Iris pigment epithelial cell (primary cell): ENCODE results near the genes KRT28, KRT10, KRTAP4-9, KRTAP4-3, KRTAP9-1 and KRT33B.

DNA sequence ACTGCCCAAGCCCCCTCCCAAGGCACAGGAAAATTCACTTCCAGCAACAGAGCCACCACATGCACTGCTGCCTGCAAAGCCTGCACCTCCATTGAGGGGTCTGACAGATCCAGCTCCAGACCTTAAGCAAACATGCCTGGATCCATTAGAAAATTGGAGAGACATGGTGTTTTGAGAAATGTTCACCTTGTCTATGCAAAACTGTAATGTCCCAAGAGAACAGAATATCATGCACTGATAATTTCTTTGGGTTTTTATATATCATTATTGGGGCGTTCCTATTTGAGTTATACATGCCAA, at the start of gene KRT28:
Gene KRT28 (minus strand): TSS at position 231 of the 300 bp plus-strand sequence.
- RRBS = no CpG with 5 or more reads among the region's 1 CpG

GRCh38 chr17:40821887-40822983, at the start of gene KRT10:
Gene KRT10 (minus strand): TSS chr17:40822614.
- RRBS = no CpG with 5 or more reads among the region's 12 CpGs

- RRBS = no CpG with 5 or more reads among the region's 10 CpGs
Measured at GRCh38 chr17:40901750-40903050, 17.2 kb upstream of the KRT20 start.

DNA sequence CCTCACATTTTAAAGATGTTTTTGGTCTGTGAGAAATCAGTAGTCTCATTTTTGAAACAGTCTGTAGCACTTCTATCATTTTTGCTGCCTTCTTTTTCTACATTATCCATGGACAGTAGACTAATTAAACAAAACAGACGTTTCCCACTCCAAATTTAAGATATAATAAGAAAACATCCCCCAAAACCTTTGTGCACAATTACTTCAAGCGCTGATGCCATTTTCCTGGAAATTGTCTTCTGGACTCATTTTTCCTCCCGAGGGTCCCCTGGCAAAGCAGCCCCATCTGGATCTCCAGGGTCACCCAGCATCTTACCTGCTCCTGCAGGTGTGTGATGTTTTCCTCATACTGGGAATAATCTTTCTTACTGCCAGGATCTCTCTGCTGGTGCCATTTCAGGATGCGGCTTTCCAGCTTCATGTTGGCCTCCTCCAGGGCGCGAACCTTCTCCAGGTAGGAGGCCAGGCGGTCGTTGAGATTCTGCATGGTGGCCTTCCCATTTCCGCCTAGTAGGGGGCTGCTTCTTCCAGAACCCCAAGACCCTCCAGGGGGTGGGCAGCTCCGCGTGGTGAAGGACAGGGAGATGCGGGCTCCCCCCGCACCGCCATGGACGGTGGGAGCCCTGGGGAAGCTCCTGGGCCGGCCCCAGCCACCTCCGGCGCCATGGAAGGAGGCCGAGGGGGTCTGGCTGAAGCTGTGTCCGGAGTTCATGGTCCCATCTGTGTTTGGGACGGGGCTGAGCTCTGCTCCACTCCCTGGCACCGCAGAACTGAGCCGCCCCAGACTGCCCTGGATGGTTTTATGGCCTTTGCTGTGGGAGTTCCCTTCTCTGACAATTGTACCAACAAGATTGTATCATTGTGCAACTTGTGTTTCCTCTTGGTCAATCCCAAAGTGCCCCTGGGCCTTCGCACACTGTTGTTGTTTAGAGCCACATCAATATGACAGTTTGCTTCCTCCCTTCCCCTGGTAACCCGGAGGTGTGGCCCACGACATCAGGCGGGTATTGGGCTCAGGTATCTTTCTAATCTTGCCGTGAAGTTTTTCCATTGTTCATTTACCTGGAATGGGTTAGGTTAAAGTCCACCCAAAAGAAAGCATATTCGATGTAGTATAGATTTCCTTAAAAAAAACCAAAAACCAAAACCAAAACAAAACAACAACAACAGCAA, 1.2 kb downstream of the KRT23 start:
- RRBS = 90% methylated on average over 4 of the region's 29 CpGs

- RRBS = no CpG with 5 or more reads among the region's 5 CpGs
Measured at GRCh38 chr17:41105142-41105461, at the start of gene KRTAP4-9. Gene KRTAP4-9 (plus strand): TSS chr17:41105389.

- RRBS = no CpG with 5 or more reads among the region's 5 CpGs
Measured at GRCh38 chr17:41167941-41168307, at the start of gene KRTAP4-3. Gene KRTAP4-3 (minus strand): TSS chr17:41168221.

DNA sequence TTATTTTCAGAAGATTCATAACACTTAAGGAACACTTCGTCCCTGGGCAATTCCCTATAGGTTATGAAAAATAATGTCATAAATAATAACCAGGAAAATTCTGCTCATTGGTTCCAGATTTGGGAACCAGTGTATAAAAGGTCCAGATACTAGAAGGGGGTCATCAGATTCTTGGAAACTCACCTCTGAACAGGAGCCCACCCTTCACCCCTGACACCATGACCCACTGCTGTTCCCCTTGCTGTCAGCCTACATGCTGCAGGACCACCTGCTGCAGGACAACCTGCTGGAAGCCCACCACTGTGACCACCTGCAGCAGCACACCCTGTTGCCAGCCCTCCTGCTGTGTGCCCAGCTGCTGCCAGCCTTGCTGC, at the start of gene KRTAP9-1:
Gene KRTAP9-1 (plus strand): TSS at position 219 of the 374 bp plus-strand sequence.
- RRBS = no CpG with 5 or more reads among the region's 1 CpG

DNA sequence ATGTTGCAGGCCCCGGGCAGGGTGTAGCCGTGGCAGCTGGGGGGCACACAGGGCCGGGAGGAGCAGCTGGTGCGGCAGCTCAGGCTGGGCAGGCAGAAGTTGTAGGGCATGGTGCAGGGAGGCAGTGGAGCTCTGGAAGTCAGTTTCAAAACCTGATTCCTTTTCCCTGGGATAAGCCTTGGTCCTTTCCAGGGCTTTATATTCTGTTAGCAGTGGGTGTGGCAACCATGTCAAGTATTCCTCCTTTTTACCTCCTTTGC, at the start of gene KRT33B:
Gene KRT33B (minus strand): TSS at position 173 of the 260 bp plus-strand sequence.
- RRBS = no CpG with 5 or more reads among the region's 4 CpGs

DNA sequence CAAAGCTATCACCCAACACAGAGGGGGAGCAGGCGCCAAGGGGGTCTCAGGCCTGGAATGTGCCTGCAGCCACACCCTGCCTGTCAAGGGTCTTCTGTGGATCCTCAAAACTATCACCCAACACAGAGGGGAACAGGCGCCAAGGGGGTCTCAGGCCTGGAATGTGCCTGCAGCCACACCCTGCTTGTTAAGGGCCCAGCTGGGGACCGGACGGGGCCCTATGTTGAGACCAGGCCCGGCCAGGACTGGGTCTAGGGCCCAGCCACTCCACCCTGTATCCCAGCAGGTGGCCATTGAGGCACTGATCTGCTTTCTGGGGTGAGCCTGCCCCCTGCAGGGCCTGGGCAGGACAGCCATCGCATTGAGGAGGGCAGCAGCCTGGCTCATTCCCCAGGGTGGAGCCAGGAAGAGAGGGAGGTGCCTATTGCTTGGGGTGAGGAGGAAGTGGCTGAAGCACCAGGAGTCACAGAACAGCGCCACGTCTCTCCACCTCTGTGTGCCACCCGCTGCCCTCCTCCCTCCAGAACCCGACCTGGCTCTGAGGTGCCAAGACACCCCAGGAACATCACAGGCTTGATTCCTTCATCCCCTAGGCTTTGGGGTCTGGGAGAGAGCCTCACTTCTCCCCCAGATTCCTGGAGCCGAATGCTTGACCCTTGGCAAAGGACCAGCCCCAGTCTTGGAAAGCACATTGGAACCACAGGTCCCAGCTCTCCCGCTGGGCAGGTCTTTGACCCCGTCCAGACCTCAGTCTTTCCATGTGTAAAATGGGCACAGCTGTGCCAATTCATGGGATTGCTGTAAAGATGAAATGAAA, 7.1 kb upstream of the KRT36 start:
- RRBS = no CpG with 5 or more reads among the region's 13 CpGs

- RRBS = no CpG with 5 or more reads among the region's 6 CpGs
Measured at GRCh38 chr17:41498086-41498637, 7.2 kb downstream of the KRT13 start.

- RRBS = no CpG with 5 or more reads among the region's 6 CpGs
Measured at GRCh38 chr17:41540280-41540727, 12.2 kb upstream of the KRT19 start.

- RRBS = no CpG with 5 or more reads among the region's 11 CpGs
Measured at GRCh38 chr17:41547235-41547860, 19.2 kb upstream of the KRT19 start.

GRCh38 chr17:41582146-41582807, 4.4 kb downstream of the KRT14 start:
- RRBS = no CpG with 5 or more reads among the region's 10 CpGs

DNA sequence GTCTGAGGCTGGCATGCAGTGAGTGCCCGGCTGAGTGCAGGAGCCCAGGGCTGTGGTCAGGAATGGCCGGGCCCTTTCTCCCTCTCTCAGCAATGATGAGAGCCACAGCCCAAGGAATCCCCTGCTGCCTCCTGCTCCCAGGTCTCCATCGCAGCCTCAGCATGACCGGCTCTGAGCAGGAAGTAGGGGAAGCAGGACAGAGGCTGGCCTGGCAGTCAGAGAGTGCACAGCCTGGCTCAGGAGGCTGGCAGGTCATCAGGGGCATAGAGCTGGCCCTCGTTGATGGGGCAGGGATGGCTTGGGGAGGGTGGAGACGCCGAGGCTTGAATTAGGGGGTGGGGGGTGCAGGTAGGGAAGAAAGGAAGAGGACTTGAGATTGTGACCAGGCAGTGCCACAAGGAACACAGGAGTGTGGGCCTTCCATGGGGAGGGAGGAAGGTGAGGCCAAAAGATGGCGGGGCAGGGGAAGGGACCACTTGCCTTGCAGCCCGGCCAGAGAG, 32.0 kb upstream of the KRT17 start:
- RRBS = 80% methylated on average over 1 of the region's 9 CpGs

DNA sequence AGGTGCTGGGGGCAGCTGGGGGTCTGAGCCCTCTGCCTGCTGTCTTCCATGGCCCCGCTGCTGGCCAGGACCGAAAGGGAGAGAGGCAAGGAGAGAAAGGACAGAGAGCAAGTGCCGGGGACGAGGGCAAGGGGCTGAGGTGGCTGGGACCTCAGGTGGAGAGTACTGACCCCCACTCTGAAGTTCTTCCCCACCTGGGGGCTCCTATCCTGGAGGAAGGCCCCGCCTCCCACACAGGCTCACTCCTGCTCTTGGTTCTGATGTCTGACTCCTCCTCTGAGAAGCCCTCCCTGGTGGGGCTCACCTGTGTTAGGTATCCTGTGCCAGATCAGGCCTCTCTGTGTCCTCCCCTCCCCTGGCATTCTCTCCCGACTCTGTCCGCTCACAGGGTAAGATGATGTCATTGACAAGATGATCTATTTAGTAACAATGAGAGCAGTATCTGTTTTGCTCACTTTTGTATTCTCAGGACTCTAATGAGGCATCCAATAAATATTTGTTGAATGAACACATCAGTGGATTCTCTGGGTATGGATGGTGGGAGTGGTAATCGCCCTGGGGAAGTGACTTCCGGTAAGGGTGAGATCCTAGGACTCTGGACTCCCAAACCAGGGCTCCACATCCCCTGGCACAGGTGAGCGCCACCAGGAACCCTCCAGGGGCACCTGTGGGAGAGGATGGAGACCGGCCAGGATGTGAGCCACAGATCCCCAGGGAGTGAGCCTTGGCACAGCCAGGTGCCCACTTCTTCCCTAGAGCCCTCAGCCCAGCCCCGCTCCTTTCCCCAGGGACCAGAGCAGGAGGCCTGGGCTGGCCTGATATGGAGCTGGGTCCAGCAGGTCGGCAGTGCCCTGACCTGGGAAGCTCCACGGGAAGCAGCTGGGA, 5.2 kb upstream of the HAP1 start:
- RRBS = no CpG with 5 or more reads among the region's 14 CpGs

DNA sequence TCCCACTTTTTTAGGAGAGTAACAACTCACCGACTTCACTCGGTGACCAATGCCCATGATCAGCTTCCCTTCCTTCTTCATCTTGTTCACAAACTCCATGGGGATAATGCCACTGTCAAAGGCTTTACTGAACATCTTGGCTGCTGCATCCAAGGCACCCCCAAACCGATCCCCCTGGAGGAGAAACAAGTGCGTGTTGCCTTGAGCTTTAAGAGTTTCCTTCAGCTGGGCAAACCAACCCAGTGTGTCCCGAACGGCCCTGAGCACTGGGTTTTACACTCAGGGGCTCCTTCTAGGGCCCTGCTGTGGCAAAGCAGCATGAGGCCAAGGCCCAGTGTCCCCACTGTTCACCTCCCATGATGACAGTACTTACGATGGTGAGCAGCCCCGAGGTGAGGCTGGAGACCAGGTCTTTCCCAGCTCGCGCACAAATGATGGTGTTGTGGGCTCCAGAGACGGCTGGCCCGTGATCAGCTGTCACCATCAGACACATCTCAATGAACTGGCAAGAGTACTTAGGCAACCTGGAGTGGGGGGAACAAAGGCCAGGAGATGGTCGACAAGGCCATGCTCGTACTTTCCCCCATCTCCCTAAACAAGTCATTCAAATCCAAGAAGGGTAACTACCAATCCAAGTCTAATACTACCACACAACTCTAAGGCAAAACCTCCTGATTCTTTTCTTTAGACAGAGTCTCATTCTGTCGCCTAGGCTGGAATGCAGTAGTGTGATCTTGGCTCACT, 6.6 kb upstream of the KLHL11 start:
- RRBS = no CpG with 5 or more reads among the region's 15 CpGs

DNA sequence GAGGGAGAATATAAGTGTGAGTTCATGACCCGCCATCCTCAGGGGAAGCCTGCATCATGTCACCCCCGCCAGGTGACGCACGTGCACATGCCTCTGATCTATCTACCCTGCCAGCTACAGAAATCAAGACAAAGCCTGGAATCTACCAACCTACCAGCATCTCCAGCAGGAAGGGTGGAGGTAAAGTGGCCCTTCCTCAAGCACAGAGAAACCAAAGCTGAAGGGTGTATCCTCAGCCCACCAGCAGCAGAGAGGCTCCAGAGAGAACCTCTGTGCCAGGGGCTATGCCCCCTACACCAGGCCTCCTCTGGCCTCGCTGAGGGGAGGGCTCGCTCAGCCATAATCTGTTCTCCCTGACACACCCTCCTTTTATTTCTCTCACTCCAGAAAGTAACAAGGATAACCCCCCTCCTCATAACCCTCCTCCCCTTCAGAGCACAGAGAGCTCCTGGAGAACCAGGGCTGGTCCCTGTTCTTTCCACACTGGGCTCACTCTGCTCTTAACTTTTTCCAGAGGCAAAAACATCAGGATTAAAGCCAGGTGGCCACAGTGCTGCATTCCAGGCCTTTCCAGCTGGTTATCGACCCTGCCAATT, 23.4 kb downstream of the ACLY start:
- RRBS = no CpG with 5 or more reads among the region's 7 CpGs

- RRBS = no CpG with 5 or more reads among the region's 9 CpGs
Measured at GRCh38 chr17:41972120-41972716, 5.6 kb downstream of the CNP start.

DNA sequence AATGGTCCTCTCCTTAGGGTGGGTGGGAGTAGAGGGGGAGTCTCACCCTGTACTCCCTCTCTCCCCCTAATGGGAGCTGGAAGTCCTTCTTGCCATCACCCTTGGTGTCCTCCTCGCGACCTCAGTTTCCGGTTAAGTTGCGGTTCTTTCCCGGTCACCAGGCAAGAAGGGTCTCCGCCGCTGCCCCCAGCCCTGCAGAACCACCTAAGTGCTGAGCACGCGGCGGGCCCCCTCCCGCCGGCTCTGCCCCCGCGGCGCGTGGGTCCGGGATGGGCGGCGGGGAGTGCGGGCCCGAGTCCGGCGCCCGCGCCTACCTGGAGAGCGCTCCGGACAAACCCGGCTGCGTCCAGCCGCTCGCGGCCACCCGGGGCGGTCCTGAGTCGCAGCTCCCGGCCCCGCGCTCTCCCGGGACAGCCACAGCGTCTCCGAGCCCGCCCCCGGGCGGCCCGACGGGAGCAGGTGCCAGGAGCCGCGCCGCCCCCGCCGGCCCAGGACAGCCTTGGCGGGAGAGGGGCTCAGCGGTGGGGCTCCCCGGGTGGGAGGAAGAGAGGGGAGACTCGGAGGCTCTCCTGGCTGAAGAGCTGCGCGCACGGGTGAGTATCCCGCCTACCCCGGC, 22.0 kb upstream of the C17orf113 start:
- RRBS = 5% methylated on average over 26 of the region's 60 CpGs